Mammary epithelial cell (primary cell): ENCODE data around the genes BDP1 and MCCC2.

DNA sequence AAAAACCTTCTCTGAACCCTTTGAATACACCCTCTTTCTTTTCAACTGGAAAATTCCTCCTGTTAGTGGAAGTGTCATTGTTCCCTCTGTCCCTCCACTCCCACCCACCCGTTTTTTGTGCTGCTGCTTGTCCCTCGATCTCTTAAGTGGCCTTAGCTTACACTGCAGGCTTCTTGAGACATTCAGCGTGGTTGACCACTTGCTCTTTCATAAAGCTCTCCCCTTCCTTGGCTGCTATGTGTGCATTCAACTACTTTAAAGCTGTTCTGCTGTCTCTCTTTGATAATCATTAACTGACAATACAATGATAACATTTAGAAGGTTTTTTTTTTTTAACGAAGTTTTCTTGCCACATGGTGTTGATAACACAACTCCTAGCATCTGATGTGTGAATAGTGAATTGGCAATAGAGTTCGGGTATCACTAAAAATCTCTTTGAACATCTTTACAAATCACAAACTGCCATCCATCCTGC is 409.1 kb upstream of the CD180 start:
- CAGE, long polyA plus RNA = no peak
- RRBS = no CpG with 5 or more reads among the region's 5 CpGs

GRCh38 chr5:67800106-67800489 is 415.5 kb upstream of the PIK3R1 start:
- CAGE, long polyA plus RNA = no peak
- RRBS = no CpG with 5 or more reads among the region's 1 CpG

DNA sequence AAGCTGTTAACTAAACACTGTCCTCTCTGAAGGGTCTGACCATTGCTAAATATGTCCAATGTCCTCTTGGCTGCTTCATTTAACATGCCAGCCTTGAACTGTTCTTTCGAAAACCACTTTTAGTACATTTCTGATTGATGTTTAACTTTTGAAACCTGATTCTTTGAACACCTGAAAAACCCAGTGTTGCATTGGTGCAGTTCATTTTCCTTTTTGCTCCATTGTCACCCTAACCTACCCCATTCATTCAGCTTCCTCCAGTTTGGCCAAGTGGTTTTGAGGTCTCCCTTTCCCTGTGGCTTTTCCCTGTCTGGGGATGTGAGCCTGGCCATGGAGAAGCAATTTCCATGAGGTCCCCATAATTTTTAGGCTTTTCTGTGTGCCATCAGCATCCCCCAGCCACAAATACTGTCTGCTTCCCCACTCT is 134.8 kb upstream of the PIK3R1 start:
- CAGE, long polyA plus RNA = no peak
- RRBS = no CpG with 5 or more reads among the region's 1 CpG

DNA sequence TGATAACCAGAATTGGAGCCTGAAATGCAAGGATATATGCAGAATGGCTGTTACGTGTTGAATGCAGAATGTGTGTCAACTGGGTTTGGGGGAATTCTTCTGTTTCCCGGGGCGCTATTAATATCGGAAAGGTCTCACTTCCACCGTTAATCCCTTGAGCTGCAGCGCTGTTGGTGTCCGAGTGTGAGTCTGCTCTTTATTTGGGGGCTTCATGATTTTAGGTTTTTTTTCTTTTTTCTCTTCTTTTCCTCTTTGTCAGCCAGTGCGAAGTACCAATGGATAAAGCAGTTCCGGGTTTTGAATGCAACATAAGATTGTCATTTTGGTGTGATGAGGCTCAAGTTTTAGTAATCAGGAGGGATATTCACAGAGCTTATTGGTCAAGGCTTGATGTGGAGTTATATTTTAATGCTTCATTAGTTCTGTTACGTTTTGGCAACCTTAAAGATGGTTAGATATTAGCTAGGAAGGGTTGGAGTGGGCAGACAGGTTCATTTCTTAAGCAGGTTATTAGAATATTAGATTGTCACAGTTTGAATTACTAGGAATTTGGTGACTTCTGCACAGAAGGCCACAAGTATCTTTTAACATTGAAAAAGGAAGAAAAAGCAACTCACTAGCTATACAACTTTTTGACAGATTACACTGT is 1.4 kb downstream of the PIK3R1 start:
- CAGE, long polyA plus RNA = no peak
- RRBS = no CpG with 5 or more reads among the region's 10 CpGs

DNA sequence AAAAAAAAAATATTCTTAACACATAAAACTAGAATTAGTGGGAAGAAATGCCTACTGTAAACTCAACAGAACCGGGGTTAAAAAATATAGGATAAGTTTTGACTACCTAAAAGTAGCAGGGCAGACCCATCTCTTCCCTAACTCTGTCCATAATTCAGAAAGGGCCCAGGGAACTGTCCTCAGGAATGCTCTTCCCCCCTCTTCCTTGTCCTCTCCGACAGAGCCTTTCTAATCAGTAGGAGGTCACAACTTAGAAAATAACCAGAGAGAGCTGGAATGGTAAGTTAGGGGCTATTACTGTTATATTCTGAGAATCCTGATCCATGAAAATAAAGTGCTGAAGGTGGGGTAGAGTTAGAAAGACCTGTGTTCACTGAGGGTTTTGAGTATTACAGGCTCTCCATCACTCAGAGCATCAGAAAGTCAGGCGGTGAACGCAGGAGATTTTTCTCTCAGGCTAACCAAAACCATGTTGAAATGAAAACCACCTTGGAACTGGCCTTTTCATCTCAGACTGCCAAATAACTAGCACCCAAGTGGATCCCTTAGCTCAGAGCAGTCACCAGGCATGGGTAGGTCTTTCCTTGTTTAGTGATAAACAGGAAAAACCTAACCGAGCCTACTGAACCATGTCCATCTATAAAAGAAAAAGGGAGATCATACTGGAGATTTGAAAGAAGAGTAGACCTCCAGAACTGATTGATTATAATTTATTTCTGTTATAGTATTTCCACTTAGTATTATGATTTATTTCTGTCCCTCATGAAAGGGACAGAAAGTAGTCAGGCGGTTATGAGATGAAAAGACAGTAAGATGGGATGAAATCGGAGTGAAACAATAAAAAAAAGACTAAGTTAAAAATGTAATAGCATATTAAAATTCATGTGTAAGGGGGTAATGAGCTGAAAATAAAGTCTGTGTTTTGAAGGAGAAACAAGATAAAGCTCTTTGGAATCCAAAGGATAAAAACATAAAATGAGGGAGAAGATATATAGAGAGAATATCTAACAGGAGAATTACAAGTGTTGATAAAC is 22.5 kb downstream of the PIK3R1 start:
- CAGE, long polyA plus RNA = no peak
- RRBS = no CpG with 5 or more reads among the region's 7 CpGs

GRCh38 chr5:68241374-68242014 is 25.9 kb downstream of the PIK3R1 start:
- CAGE, long polyA plus RNA = no peak
- RRBS = no CpG with 5 or more reads among the region's 1 CpG

GRCh38 chr5:68251744-68252522 is 36.4 kb downstream of the PIK3R1 start:
- CAGE, long polyA plus RNA = no peak
- RRBS = no CpG with 5 or more reads among the region's 6 CpGs

- CAGE, long polyA plus RNA = no peak
- RRBS = no CpG with 5 or more reads among the region's 1 CpG
These were observed 73.2 kb downstream of the PIK3R1 start for GRCh38 chr5:68288914-68289016.

GRCh38 chr5:68297844-68298500 is 82.4 kb downstream of the PIK3R1 start:
- CAGE, long polyA plus RNA = no peak
- RRBS = no CpG with 5 or more reads among the region's 8 CpGs

GRCh38 chr5:68299813-68300523 is 84.4 kb downstream of the PIK3R1 start:
- CAGE, long polyA plus RNA = no peak
- RRBS = no CpG with 5 or more reads among the region's 10 CpGs

DNA sequence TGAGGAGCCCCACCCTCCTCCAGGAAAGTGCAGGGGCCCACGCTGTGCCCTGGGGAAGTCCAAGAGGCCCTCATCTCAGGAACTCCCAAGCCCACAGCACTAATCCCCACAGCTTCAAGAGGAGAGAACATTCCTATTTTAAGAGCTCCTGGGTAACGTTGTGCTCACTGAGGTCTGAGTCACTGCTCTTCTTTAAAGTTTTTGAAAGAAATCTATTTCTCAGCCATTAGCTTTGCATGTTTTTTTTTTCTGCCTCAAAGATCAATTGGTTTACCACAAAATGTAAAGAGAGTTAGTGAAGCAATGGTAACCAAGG is 382.5 kb upstream of the SLC30A5 start:
- CAGE, long polyA plus RNA = no peak
- RRBS = no CpG with 5 or more reads among the region's 2 CpGs

GRCh38 chr5:68746110-68746600 is 347.7 kb upstream of the SLC30A5 start:
- CAGE, long polyA plus RNA = no peak
- RRBS = no CpG with 5 or more reads among the region's 5 CpGs

- CAGE, long polyA plus RNA = no peak
- RRBS = 7% methylated on average over 3 of the region's 9 CpGs
These were observed 131.0 kb upstream of the SLC30A5 start for GRCh38 chr5:68962727-68963281.

GRCh38 chr5:69333679-69334002 is 1.0 kb upstream of the CCDC125 start:
- CAGE, long polyA plus RNA = no peak
- RRBS = no CpG with 5 or more reads among the region's 18 CpGs

DNA sequence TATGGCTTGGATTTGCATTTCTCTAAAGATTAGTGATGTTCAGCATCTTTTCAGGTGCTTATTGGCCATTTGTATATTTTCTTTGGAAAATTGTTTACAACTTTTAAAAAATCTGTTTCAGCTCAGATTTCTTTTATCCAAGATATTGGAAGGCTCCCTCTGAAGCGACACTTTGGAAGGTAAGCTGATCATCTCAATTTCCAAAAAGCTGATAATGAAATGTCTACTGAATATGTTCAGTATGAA is 4.6 kb upstream of the MARVELD2 start:
- CAGE, long polyA plus RNA = no peak
- RRBS = no CpG with 5 or more reads among the region's 1 CpG

GRCh38 chr5:71455318-71456463 is at the start of gene BDP1:
BDP1 (plus strand) TSS chr5:71455651.
- CAGE, long polyA plus RNA = no peak
- RRBS = 2% methylated on average over 5 of the region's 52 CpGs

DNA sequence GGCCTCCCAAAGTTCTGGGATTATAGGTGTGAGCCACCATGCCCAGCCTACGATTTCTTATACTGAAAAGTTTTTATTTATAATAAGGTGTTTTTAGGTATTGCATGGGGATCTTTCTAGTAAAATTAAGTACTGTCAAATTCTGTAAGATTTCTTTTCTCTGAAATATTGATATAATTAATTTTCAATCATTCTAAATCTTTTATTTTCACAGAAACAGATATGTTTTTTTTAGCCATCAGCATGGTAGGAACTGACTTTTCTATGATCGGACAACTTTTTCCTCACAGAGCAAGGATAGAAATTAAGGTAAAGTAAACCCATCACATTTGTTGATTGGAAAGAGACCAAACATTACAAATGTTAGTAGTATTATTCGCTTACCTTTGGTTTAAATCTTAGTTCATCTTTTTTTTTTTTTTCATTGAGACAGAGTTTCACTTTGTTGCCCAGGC is 14.8 kb downstream of the BDP1 start:
- CAGE, long polyA plus RNA = no peak
- RRBS = no CpG with 5 or more reads among the region's 3 CpGs

DNA sequence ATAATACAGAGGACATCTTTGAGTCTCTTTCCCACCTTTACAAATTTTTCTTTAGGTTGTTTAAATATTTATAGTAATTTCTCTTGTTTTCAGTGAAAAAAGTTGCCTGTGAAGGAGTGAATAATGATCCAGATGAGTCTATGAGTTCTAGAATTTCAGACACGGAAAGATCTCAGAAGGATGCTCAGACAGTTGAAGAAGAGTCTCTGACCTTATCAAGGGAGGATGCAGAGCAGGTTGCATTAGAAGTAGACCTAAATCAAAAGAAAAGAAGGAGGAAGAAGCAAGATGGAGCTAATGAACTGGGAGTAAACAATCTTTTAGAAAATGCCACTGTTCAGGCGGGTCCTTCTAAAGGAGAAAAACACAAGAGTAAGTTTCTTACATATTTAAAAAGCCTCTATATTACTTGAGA is 33.9 kb downstream of the BDP1 start:
- CAGE, long polyA plus RNA = no peak
- RRBS = no CpG with 5 or more reads among the region's 2 CpGs

- CAGE, long polyA plus RNA = no peak
- RRBS = under 1% methylated on average over 21 of the region's 62 CpGs
These were observed at the start of gene MCCC2 for GRCh38 chr5:71587052-71588047. MCCC2 (plus strand) TSS chr5:71587340.

GRCh38 chr5:71887561-71888136 is 168.6 kb downstream of the CARTPT start:
- CAGE, long polyA plus RNA = no peak
- RRBS = no CpG with 5 or more reads among the region's 2 CpGs